Duodenum (tissue), 1 donor: ENCODE measurements around a stretch of chr22.

DNA sequence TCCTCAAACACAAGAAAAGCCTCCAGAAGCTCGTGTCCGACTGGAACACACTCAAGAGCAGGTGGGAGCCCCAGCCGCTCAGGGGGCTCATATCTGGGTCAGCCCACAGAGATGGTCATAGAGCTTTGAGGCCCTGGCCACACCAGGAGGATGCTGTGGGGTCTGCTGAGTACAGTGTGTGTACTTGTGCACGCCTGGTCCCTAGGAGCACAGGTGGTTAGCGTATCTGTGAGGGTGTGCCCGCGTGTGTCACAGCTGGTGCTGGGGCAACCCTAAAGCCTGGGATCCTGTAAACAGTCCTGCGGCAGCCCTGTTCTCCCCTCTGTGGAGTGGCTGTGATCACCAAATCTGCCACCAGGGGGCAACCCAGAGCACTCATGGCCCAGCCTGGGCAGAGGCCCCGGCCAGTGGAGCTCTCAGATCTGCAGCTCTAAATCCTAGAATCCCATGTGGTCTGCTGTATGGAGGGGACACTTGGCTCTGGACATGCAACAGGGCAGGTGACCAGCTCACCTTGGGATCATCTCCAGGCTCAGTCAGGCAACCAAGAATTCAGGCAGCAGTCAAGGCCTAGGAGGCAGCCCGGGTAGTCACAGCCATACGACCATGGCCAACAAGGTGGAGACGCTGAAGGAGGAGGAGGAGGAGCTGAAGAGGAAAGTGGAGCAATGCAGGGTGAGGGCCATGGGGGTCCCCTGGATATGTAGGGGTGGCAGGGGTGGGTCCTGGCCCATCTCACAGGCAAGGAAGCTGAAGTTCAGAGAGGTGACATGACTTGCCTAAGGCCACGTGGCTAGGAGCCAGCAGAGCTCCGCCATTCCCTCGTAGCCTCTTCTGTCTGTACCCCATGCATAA is 3.9 kb downstream of the SH3BP1 start:
- PRO-cap, result no peak

GRCh38 chr22:37654880-37655608 is 3.5 kb upstream of the PDXP start:
- PRO-cap, result unidirectional peak, plus-strand start at chr22:37655116; unidirectional peak, plus-strand start at chr22:37655179

- PRO-cap, result no peak
Observed at GRCh38 chr22:37655609-37656210, 2.8 kb upstream of the PDXP start.

DNA sequence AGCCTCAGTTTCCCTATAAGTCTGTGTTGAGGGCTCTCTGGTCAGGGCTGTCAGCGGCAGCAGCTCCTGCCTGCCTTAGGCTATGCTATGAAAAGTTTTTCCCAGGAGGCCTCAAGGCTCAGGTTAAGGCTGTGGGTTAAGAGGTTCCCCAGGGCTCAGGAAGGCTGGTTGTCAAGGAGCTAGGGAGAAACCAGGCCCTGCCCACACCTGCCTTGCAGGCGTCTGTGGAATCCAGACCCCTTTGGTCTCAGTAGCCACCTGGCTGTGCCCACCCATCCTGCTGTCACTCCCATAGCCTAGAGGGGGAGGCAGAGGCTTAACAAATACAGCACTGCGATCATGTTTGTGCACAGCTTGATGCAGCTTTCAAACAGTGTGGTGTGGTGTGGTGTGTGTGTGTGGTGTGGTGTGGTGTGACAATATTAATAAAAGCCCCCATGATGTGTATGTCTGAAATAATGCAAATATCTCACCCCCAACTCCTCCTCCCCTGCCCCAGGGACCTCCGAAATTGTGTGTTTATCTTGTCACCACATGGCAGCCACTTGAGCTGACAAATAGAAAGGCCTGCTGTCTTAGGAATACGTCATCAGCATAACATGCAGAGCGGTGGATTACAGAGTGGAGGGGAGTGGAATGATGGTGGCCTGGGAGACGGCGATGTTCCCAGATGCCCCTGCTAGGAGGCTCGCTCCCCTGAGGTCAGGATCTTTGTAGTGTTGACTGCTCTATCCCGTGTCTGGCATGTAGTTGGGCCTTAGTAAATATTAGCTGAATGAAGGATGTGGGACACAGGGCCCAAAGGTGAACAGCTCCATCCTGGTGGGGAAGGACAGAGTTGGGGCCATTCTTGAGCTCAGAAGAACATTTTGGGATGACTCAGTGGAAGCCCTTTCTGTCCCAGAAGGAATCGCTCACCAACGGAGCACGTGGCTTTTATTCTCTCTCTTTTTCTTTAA is 2.7 kb downstream of the PDXP start:
- PRO-cap, result no peak

DNA sequence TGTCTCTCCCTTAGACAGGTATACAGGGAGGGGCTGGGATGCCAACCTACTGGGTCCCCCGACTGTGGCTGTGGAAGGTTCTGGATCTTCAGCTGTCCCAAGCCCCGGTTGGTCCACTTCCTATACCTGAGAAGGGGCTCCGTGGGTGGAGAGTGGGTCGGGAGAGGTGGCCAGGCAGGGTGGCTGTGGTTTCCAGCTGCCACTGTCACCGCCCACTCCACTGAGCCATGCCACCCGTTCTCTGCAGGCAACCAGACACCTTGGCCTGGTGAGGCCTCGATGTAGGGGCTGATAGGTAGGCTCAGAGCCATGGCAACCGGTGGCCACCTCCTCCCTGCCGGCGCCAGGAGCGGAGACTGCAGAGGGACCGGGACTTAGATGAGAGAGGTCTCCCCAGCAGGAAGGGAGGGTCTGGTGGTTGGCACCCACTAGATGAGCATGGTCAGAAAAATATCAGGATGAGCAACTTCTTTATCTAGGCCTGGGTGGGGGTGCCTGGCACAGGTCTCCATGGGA is 53.8 kb downstream of the TRIOBP start:
- PRO-cap, result no peak

DNA sequence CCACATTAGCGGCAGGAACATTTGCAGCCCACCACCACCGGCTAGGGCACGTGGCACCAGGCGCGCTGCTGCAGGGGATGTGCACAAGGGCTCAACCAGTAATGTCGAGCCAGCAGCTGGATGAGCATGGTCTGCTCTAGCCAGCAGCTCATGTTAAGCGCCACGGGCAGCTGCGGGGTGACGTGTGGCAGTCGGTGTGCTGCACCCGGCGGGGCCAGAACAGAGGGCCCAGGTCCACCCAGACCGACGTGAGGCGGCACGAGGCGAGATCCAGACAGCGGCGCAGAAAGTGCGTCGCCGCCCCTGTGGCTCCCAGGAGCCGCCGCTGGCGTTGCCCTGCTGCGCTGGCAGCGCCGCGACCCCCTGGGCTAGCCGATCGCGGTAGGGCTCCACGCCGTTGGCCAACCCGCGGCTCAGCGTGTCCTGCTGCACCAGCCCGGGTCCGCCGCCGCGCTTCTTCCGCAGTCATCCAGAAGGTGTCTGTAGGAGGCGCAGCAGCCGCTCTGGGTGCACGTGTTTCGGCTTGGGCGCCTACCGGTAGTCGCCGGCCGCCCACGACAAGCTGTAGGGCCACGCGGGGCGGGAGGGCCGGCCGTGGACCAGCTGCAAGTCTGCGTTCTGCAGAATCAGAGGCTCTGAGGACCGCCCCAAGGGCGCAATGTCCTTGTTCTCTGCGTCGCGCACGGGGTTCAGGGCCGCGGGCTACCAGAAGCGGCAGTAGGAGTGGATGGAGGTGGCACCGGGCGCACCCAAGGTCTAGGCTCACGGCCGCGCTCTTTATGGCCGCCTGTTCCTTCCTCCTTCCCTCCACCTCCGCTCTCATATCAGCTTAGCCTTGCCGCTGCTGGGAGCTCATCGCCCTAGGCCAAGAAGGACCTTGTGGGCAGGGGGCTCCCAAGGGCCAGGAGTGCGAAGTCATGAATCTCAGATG is 4.5 kb upstream of the GALR3 start:
- PRO-cap, result no peak

- PRO-cap, result no peak
Observed at GRCh38 chr22:37891241-37892065, 14.6 kb upstream of the MICALL1 start.

DNA sequence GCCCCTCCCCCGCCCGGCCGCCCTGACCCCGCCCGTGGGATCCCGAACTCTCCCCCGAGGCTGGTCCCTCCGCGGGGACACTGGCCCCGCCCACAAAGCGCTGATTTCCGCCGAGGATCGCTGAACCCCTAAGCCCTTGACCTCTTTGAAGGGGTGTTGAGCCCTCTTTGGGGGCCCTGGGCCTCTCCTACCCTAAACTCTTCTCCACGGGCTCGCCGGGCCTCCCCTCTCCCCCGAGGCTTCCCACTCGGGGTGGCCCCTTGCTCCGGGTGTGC is 585 bp downstream of the MICALL1 start:
- PRO-cap, result no peak

DNA sequence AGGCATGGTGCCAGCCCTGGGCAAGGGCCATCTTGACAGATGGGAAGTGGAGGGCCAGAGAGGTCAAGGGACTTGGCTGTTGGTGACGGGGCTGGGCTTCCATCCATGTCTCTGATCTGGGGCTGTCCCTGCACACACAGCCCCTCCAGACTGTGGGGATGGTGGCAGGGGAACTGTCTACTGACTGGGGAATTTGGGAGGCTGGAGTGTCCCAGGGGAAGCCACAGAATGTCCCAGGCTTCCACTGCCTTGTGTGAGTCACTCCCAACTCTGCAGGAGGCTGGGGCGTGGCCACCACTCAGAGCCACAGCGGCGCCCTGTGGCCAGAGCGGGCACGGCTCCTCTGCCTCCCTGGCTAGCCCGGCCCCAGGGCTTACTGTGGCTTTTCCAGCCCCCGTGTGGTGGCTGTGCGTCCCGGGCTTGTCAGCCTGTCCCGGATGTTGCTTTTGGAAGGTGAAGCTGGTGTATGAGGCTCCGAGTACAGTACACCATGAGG is 19.6 kb downstream of the C22orf23 start:
- PRO-cap, result no peak

DNA sequence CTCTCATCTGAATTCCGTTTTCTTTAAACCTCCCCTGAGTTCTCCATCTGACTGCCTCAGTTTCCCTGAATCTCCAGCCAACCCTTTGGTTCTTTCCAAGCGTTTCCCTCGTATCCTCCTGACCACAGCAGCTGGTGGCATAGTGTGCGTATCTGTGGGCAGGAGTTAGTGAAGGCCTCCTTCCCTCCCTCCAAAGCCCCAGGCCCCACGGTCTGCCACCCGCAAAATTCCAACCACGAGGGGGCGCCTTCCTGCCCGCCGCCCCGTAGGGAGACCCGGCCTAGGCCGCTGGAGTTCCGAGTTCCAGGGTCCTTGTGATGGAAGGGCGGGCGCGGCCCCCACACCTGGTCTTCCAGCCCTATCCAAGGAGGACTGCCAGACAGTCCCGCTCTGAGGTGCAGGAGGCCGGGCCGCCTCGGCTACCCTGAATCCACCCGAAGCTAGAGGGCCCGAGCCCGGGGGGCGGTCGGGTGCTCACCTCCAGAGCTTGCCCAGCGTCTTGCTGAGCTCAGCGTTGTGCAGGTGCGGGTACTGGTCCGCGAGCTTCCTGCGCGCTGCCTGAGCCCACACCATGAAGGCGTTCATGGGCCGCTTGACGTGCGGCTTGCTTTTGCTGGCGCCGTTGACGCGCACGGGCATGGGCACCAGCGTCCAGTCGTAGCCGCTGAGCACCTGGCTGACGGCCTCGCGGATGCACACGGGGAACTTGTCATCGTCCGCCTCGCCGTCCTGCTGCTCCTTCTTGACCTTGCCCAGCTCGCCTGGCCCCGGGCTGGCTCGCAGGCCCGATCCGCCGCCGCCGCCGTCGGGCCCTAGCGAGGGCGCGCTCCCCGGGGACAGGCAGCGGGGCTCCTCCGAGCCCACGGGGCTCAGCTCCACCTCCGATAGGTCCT is 1.2 kb downstream of the SOX10 start:
- PRO-cap, result no peak

- PRO-cap, result no peak
Observed at GRCh38 chr22:38098399-38099084, 11.9 kb downstream of the BAIAP2L2 start.

- PRO-cap, result no peak
Observed at GRCh38 chr22:38191833-38192290, 9.9 kb upstream of the MAFF start.

DNA sequence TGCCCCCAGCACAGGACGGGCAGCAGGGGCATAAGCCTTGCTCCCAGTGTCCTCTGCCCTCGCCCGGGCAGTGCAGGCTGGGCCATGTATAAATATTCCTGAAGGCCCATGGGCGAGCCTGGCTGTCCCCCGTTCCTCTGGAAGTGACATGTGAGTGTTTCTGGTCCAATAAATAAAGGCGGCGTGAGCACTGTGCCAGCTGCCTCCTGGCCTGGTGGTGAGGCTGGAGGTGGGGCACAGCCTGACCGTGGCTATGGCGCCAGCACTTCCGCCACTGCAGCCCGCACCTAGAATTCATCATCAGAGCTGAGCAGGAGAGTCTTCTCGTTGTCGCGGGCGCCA is 19.4 kb downstream of the MAFF start:
- PRO-cap, result no peak

GRCh38 chr22:38313070-38313999 is 3.9 kb downstream of the CSNK1E start:
- PRO-cap, result bidirectional peak, plus-strand start at chr22:38313678, minus-strand start at chr22:38313479

GRCh38 chr22:38318001-38318819 is 977 bp upstream of the CSNK1E start:
- PRO-cap, result bidirectional peak, plus-strand start at chr22:38318504, minus-strand start at chr22:38318427

GRCh38 chr22:38484968-38485674 is 17.2 kb downstream of the KDELR3 start:
- PRO-cap, result no peak

GRCh38 chr22:38494454-38495141 is 11.5 kb downstream of the DDX17 start:
- PRO-cap, result no peak

- PRO-cap, result no peak
Observed at GRCh38 chr22:38683502-38684539, 2.1 kb downstream of the TOMM22 start.

- PRO-cap, result unidirectional peak, minus-strand start at chr22:38705368
Observed at GRCh38 chr22:38704935-38705578, 687 bp upstream of the GTPBP1 start.

DNA sequence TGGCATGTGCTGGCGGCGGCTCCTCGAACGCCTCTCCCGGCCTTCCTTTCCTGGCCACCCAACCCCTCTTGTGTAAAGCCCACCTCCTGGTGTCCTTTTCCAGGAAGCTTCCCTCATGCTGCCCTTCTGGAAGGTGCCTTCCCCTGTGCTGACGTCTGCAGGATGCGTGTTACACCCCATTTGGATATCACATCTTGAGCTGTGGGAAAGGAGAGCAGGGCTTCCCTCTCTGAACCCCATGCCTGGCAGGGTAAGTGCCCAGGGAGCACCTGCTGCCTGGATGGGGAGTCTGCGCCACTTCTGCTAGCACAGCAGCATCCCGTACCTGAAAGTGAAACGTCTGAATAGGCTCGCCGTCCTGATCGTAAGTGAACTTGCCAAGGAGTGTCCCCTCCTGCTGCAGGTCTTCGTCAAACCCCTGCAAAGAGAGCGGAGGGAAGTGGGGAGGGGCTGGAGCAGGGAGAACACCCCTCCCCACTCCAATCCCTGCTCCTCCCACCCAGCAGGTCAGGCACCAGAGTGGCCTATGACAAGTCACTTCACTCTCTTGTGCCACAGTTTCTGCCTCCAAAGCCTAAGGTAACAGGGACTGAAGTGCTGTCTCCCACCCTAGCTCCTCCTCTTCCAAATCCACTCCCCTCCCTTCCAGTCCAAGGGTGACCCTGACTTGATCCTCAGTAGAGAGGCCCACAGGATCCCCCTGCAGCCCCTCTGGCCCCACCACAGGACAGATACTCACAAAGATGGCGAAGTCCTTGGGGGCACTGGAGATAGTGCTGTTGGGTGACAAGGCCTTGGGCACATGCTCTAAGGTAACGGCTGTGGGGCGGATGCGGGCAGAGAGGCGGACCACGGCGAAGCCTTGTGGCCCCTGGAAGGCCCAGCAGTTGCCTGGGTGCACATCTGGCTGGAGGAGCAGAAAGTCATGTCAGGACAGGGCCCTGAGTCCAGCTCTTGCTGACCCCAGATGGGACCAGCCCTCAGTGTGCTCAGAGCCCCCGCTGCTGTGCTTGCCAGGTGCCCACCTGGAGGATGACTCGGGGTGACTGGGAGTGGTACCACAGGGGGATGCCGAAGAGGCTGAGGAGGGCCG is 17.6 kb downstream of the SUN2 start:
- PRO-cap, result no peak